Right atrium auricular region (tissue), 2 donors: ENCODE measurements around a stretch of chr2.

DNA sequence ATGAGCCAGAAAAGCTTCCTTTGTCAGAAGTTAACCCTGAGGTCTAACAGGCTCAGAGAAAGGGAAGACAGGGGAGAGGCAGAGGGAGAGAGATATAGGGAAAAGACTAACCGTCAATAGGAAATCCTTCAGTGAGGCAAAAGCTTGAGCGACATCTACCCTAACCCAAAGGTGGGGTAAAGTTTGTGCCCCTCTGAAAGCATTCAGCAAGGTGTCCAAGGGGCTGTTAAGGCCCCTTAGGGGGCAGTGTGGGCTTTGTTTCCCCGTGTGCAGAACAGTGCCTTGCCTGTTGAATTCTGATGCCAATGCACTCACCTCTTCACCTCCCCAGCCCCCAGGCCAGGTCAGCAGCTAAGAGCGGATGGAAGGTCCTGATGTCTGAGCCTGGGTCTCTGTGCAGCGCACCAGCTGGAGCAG lies 12.0 kb upstream of the PRKCE start:
- PRO-cap: no peak
- RAMPAGE, long total RNA, 2 experiments: no peak in any of the 2 experiments

DNA sequence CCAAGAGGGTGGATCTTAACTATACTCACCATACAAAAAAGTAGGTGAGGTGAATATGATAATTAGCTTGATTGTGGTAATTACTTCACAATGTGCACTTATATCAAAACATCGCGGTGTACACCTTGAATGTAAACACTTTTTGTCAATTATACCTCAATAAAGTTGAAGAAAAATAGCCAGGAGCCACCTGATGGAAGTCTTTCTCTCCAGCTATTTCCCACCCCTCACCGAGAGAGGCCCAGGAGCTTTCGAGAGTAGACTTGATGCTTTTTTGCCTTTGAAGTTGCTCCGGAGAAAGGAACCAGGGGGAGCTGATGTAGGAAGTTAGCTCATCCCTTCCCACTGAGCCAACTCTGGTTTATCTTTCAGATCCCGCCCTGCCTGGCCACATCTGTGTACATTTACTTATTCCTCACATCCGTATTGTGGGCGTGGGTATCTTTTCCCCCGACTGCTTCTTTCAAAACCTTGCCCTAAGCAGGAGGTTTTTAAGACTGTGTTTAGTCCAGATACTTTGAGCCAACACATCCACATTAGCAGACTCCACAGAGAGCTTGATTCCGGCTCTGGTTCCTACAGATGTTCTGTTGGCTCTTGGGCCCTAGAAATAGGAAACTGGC lies 91.9 kb downstream of the PRKCE start:
- PRO-cap: no peak
- RAMPAGE, long total RNA, 2 experiments: no peak in any of the 2 experiments

GRCh38 chr2:45783909-45784663 lies 132.6 kb downstream of the PRKCE start:
- PRO-cap: no peak
- RAMPAGE, long total RNA, 2 experiments: no peak in any of the 2 experiments

DNA sequence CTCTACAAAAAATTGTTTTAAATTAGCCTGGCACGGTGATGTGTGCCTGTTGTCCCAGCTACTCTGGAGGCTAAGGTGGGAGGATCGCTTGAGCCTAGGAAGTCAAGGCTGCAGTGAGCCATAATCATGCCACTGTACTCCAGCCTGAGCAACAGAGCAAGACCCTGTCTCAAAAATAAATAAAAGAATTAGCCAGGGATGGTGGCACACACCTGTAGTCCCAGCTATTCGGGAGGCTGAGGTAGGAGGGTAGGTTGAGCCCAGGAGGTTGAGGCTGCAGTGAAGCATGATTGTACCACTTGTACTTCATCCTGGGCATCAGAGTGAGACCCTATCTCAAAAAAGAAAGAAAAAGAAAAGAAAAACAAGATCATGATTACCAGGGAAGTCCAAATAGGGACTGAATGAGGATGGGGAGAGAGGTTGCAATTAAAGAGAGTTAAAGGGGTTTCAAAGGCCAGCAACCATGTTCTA lies 270.2 kb upstream of the EPAS1 start:
- PRO-cap: no peak
- RAMPAGE, long total RNA, 2 experiments: no peak in any of the 2 experiments

DNA sequence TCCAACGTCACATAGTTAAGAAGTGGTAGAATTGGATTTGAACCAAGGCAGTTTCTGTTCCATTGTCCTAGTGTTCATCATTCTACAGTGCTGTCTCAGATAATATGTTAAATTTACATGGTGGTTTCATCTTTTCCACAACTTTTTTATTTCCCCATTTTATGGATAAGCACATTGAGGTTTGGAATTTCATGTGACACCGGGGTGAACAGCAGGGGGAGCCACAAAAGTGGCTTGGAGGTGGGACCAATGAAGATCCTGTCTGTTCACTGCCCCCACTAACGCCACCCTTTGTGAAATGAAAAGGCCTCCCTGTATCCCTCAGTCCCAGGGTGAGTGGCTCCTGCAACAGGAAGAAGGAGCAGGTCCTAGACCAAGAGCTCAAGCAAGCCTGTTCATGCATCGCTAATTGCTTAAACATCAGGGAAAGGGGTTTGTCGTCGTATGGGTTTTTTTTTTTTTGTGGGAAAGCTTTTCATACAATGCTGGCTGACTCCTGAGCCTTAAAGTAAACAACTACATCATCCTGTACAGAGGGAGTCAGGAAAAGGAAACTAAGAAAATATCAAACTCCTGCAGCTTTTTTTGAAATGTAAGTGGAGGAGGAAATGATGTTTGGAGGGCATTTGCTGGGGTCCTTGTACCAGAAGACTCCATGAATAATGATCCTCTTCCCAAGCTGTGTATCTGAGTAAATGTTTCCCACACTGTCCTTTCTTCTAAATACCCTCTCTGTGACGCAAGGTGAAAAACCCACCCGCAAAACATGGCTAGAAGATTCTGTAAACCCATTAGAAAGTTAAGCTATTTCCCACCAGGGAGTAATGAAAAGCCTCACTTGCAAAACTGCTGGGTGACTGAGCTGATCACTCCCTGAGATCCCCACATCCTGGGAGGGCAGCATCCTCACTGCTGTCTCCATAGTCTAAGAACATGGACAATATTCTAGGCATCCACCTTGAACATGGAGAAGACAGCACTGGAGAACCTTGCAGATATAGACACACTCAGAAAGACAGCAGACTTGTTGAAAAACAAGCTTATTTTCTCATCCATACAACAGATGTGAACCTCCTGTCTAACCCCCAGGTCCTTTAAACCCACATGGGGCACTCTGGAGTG lies 267.6 kb upstream of the EPAS1 start:
- PRO-cap: bidirectional peak, plus-strand start at position 324 of the sequence, minus-strand start at position 326 of the sequence; unidirectional peak, minus-strand start at position 446 of the sequence
- RAMPAGE, long total RNA, 2 experiments: no peak in any of the 2 experiments

- PRO-cap: bidirectional peak, plus-strand start at chr2:46165175, minus-strand start at chr2:46165083
- RAMPAGE, long total RNA, 2 experiments: no peak in any of the 2 experiments
Observed at GRCh38 chr2:46164700-46165377, 132.4 kb upstream of the EPAS1 start.

- PRO-cap: no peak
- RAMPAGE, long total RNA, 2 experiments: no peak in any of the 2 experiments
Observed at GRCh38 chr2:46239677-46240234, 57.5 kb upstream of the EPAS1 start.

DNA sequence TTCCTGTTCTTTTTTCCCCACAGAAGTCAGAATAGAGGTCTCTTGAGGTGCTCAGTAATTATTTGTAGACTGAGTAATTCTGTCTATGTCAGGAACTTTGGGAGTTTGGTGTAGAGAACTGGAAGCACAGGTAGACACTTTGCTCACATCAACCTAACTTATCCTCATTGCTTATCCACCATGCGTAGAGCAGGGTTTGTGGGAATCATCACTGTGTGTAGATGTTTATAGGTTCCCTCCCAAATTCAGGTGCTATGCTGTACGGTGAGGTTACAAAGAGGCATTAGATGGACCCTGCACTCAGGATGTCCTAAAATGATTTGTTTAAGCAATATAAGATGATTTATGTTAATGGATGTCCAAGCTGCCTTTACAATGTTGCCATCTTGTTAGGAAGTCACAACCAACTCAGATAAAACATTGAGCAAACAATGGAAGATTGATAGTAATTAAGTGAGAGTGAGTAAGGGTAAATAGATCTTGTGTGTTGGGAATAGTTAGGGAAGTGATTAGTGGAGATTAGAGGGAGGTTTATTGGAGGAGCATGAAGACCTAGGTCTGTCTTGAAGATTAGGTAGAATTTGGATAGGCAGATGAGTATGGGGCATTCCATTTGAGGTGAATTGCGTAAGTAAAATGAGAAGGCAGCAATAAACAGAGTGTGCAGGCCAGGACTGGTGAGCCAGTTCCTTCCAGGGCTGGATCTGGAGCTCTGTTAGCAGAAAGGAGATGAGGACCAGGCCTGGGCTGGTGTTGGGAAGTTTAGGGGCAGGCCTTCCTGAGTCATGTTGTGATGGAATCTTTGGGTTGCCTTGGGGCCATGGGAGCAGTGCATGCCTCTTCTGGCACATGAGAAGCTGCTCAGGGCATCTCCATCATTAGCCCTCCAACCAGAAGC lies 12.1 kb downstream of the EPAS1 start:
- PRO-cap: no peak
- RAMPAGE, long total RNA, 2 experiments: no peak in any of the 2 experiments

- PRO-cap: no peak
- RAMPAGE, long total RNA, 2 experiments: no peak in any of the 2 experiments
Observed at GRCh38 chr2:46311809-46312483, 14.7 kb downstream of the EPAS1 start.

DNA sequence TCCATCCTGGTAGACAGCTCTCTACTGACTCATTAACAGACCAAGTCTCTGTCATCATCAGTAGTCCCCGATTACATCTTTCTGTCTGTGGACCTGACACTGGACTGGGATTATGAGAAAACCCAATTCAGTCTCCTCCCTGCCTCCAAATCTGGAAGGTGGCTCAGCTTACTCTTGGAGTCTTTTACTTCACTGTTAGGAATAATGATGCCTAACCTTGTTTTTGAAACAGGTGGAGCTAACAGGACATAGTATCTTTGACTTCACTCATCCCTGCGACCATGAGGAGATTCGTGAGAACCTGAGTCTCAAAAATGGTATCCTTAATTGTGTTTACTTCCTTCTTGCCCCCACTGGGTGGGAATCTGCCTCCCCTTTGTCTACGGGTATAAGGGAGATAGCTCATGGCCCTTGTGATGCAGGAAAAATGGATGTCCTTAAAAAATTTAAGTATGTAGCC lies 59.3 kb downstream of the EPAS1 start:
- PRO-cap: no peak
- RAMPAGE, long total RNA, 2 experiments: no peak in any of the 2 experiments

- PRO-cap: no peak
- RAMPAGE, long total RNA, 2 experiments: start-site peak on the plus strand in 1 of 2 experiments, at chr2:46360643-46361078 at its widest, 59 to 88 reads per replicate
Observed at GRCh38 chr2:46360577-46361363, 63.6 kb downstream of the EPAS1 start.

DNA sequence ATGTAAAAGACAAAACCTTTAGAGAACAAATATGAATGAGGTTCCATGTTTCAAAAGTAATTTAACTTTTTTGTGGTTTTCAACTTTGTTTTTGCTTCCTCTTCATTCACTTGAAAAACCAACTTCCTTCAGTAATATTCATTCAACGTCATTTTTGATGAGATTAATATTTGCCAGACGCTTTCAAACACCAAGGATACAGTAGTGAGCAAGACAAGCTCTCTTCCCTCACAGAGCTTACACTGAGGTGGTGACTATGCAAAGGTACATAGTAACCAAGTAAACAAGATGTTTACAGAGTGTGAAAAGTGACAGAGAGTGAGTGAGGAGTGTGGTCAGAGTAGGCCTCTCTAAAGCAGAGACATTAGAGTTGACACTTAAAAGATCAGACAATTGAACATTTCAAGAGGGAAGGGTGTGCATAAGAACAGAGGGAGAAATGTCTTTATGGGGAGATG lies 17.9 kb downstream of the CRIPT start:
- PRO-cap: no peak
- RAMPAGE, long total RNA, 2 experiments: no peak in any of the 2 experiments

DNA sequence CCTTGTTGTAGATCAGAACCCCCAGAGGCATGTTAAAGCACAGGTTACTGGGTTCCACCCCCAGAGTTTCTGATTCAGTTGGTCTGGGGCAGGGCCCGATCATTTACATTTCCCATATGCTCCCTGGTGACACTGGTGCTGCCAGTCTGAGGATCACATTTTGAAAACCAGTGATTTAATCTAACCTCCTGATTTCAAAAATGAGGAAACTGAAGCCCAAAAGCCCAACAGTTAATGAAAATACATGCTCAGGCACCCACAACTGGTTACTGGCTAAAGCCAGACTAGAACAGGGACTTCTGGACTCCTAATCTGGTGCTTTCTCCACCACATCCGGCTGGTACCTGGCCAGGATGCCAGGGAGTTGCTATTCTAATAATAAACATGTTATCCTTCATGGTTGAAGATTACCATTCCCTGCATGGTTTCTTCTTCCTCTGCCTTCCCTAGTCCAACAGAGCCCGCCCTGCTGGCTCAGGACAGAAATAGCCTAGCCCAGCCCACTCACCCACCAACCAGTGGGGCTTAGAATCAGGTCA lies 35.6 kb upstream of the SOCS5 start:
- PRO-cap: no peak
- RAMPAGE, long total RNA, 2 experiments: no peak in any of the 2 experiments

GRCh38 chr2:46847765-46848362 lies 67.7 kb downstream of the MCFD2 start:
- PRO-cap: no peak
- RAMPAGE, long total RNA, 2 experiments: no peak in any of the 2 experiments

DNA sequence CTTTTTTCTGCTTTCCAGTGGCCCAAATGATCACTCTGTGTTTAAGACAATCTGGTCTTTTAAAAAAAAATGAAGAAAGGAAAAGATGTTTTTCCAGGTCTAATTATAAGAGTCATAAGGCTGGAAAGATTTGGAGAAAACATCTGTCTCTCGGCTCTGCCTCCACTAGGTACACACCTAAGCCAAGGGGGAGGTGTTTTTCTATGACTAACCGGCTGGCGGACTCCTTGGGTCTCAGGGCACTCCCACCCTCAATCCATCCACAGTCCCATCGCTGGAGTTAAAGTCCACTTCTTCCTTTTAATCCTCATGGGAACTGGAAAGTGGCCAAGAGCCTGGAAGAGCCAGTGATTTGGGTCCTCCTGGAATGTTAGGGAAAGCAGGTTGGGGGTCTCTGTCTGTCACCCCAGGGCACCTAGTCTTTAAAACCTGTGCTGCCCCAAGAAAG lies 66.6 kb downstream of the MCFD2 start:
- PRO-cap: unidirectional peak, plus-strand start at position 259 of the sequence
- RAMPAGE, long total RNA, 2 experiments: no peak in any of the 2 experiments

DNA sequence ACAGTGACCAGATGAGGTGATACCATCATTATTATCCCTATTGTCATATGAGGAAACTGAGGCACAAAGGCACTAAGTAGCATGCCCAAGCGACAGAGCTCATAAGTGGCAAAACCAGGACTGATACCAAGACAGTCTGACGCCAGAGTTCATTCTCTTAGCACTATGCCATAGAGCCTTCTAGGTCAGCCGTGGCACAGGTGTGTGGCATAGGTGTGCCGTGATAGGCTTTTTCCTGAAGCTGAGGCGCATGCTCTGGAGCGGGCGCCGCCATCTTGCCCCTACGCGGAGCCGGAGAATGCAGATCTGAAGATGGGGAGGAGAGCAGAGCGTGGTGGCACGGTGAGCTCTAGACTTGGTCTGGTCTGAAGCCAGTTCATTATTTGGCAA lies 16.6 kb downstream of the MCFD2 start:
- PRO-cap: no peak
- RAMPAGE, long total RNA, 2 experiments: no peak in any of the 2 experiments

- PRO-cap: unidirectional peak, plus-strand start at chr2:46914252
- RAMPAGE, long total RNA, 2 experiments: no peak in any of the 2 experiments
Observed at GRCh38 chr2:46913844-46914406, 1.7 kb downstream of the MCFD2 start.

DNA sequence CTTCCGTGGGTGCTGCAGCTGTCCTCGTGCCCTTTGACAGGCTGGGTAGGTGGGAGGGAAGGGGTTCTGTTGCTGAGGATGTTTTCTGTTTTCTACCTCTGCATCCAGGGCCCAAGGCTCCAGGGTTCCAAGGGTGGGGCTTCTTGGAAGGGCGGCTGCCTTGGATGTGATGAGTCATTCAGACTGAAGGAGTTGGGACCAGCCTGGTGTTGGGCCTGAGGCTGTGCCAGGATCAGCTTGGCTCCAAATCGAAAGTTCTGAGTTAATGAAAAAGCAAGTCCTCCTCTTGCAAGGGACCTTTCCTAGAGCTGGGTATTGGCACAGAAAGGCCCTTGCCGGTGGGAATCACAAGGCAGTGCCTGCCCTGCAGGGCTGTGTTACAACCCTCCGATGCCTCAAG lies 26.9 kb downstream of the TTC7A start:
- PRO-cap: no peak
- RAMPAGE, long total RNA, 2 experiments: no peak in any of the 2 experiments

- PRO-cap: no peak
- RAMPAGE, long total RNA, 2 experiments: no peak in any of the 2 experiments
Observed at GRCh38 chr2:46970547-46971490, 29.8 kb downstream of the TTC7A start.

DNA sequence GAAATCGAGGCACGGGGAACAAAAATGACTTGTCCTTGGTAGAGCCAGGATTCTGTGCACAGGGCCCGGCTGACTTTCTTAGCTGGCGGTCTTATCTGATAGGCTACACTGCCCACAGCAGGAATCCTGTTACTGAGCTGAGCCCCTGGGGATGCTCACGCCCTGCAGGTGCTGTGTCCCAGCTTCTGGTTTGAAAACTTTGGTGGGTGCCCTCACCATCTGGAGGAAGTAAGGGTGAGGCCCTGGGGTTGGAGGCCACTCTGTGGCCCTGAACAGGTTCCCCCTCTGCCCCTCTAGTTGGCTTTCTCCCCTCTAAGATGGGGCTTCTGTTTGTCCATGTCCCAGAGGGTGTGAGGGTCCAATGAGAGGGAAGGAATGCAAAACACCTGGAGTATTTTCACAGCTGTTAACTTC lies 43.1 kb downstream of the TTC7A start:
- PRO-cap: no peak
- RAMPAGE, long total RNA, 2 experiments: no peak in any of the 2 experiments